Fallopian tube (tissue), 1 donor: ENCODE data around the genes CEP57 and CCDC82.

- PRO-cap = bidirectional peak, plus-strand start at chr11:95068844, minus-strand start at chr11:95068719
These were observed 1.7 kb downstream of the SRSF8 start for GRCh38 chr11:95068322-95068958.

DNA sequence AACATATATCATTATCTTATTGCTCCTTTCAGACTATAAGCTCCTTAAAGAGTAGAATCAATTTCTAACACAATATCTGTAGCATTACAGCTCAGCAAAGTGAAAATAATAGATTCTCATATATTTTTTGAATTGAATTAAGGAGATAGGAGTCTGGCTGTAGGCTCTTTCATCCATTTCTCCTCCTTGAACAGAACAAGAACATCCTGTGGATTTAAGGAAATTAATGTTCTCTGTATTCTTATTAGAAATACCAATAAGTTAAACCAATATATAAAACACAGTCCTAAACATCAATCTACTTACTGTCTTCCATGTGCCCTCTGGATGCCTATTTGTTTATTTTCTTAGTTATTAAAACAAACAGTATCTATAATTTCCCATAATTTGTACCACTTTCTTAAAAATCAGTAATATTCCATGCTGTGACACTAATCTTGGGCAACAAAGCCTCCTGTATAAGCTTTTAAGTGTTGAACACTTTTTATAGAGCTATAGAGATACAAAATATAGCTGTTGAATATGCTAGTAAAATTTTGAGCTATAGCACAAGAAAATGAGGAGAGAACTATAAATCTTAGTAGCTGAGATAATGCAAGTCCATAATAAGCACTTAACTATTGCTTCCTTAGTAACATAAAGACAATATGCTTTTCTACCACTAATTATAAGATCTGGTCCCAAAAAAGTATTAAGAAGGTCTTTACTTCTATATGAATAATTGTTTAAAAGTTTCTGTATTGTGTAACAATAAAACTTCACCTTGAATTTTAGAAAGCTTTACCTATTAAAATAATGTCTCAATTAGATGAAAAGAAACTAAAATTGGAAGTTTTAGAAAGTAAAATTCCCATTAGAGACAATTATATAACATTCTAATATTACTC is 28.6 kb downstream of the SESN3 start:
- PRO-cap = no peak

- PRO-cap = bidirectional peak, plus-strand start at chr11:95230653, minus-strand start at chr11:95230395
These were observed 497 bp downstream of the SESN3 start for GRCh38 chr11:95230541-95230869.

GRCh38 chr11:95322592-95322997 is 91.6 kb upstream of the SESN3 start:
- PRO-cap = no peak

DNA sequence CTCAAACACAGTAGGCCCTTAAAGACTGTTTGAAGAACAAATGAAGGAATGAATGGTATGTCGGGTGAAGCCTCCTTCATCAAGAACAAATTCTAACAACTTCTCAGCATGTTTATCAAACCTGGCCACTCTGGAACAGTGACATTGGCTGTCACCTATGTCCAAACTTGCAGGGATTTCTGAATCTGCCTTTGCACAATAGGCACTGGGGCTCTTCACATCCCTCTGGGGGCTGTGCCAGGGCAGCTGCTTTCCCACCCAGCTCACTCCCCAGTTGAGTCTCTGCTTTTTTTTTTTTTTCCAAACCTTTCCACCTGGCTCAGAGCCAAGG is 107.2 kb upstream of the SESN3 start:
- PRO-cap = no peak

GRCh38 chr11:95692915-95693427 is 96.6 kb downstream of the FAM76B start:
- PRO-cap = no peak

DNA sequence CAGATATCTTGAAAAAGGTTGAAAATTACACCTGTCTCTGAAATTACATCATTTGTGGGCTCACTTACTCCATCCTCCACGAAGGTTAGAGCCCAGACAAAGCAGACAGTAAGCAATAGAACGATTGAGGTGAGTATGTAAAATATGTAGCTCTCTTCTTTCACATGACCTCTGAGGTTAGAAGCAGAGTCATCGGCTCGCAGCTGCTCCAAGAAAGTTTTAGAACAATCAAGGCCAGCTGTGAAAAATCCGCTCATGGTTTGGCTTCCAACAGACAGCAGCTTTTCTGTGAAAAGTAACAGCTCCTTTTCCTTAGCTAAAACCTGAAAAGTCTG is 78.4 kb downstream of the FAM76B start:
- PRO-cap = no peak

DNA sequence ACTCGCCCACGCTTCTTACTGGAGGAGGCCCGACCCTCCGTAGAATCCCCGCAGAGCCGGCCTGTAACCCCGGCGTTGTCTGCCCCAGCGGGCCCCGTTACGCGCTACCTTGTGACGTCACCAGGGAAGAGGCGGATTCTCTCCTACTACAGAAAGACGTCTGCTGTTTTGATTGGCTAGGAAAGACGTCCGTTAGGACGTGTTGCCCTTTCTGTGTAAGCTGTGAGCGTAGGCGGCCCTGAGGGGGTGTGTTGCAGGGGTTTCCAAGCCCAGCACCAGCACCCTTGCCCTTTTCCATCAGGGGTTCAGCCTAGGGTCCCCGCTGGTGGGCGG is at the start of gene CEP57:
Gene CEP57 (plus strand): TSS at position 208 of the 333 bp plus-strand sequence.
- PRO-cap = bidirectional peak, plus-strand start at position 218 of the sequence, minus-strand start at position 111 of the sequence

GRCh38 chr11:95794817-95795405 is 4.6 kb downstream of the CEP57 start:
- PRO-cap = unidirectional peak, minus-strand start at chr11:95794999

- PRO-cap = no peak
These were observed 129.0 kb upstream of the MTMR2 start for GRCh38 chr11:96052878-96053326.

- PRO-cap = unidirectional peak, minus-strand start at chr11:96155054
These were observed 188.1 kb downstream of the MAML2 start for GRCh38 chr11:96154646-96155492.

DNA sequence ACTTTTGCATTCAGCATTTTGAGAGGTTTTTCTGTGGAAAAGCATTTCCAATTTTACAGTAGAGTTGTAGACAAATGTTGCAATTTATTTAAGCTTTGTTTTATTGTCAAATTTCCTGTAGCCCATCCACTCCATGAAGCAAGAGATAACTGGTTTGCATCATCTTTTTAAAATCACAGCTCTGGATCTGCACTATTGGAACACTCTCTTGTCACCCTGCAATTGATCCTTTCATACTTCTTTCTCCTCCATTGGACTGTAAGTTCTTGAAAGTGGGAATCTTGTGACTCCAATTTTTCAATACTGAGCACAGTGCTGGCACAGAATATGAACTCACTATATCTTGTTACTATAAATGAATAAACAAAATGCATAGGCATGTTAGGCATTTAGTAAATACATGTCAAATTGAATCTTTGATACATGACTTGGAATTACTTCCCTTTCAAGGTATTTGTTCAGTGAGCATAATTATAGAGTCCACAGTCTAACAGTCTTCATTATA is 85.9 kb downstream of the MAML2 start:
- PRO-cap = no peak

DNA sequence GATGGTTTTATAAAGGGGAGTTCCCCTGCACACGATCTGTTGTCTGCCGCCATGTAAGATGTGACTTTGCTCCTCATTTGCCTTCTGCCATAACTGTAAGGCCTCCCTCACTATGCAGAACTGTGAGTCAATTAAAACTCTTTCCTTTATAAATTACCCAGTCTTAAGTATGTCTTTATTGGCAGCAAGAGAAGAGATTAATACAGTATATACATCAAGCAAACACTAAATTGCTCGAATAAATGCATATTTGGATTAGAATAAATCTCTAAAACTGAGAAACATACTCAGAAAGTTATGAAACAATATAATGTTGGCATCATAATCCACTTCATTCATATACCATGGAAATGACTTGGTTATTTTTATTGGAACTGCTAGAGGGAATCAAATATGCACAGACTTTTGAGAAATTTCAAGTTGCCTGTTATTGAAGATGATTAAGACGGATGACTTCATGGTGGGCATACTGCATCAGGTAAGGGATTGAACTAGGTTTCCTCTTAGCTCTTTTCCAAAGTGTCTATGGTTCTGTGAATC is 74.2 kb downstream of the MAML2 start:
- PRO-cap = no peak

DNA sequence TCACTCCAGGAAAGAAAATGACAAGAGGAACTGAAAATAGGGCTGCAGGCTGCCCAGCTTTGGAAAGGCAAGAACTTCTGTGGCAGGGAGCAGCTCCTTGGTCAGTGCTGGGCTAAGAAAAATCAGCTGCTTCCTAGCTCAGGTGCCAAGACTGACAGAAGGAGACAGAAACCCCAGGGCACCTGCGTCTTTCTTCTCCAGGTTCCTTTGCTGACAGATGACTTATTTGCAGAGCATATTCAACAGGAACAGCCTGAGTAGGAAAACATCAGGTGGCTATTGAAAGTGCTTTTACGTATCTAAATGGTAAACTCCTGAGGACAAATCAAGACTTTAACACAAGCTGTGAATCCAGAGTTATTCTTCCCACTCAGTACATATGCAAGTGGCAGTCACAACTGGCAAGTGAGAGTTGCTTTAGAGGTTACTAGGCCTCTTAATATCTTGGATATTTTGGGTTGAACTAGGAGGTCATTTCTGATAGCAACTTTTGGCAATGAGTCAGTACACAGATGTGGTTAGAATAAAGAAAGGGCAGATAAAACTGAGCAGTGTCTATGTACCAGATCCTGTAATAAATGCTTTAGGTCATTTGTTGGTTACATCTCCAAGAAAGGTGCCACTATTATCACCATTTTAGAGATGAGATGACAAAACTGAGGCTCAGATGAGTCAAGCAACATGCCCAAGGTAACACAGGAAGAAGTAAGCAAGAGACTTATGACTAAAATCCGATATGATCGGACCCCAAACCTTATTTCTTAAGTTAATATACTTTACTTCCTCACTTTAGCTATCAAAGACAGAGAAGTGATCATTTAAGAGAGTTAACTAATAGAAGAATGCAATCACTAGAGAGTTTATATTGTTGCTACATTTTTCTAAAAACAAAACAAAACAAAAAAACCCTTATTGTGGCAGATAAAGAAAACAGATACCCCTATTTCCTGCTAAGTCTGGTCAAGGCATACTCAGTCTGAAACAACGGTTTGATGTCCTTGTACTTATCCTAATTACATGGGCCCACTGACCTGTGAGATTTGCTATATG is 25.1 kb downstream of the MAML2 start:
- PRO-cap = bidirectional peak, plus-strand start at position 263 of the sequence, minus-strand start at position 212 of the sequence

DNA sequence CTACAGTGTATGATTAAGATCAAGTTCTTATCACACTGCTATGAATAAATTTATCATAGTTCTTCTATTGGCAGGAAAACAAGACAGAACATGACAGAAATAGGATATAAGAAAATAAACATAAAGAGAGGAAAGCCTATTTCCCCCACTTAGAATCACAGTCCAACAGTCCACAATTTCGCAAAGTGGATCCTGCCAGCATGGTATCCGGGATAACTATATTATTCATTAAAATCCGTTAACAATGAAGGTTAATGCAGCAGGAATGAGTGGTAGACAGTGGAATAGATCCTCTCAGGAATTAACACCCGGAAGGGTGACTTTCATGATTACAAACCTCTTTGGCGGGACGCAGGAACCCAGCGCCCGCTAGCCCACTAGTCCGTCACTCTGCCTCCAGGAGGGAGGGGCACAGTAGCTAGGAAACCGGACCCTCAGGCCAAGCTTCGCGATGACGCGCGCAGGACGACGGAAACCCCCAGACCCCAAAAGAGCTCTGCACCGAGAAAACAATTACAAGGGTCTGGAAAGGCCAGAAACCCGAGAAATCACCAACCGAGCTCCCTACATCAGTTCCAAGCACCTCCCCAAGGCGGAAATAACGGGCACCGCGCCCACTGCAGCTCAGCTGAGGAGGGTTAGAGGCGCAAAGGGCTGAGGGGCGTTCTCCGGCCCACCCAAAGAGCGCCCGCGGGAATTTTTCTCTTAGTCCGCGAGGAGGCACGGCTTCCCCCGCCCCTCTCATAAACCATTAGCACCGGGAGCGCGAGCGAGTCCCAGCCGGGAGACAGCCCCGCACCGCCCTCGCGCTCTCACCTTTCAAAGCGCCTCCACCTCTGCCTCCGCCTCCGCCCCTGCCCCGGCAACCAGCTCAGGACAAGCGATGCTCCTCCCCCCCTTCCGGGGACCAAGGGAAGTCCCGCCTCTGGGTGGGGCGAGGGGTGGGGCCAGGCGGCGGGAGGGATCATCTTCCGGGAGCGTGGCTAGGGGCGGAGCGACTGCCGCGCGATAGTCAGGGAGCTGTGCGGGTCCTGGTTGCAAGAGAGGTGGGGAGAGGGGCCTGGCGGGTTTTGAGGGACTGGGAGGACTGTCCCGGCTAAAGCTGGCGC is at the start of gene CCDC82:
Gene CCDC82 (minus strand): TSS at position 885 of the 1,109 bp plus-strand sequence.
- PRO-cap = bidirectional peak, plus-strand start at position 451 of the sequence, minus-strand start at position 392 of the sequence; bidirectional peak, plus-strand start at position 986 of the sequence, minus-strand start at position 838 of the sequence

DNA sequence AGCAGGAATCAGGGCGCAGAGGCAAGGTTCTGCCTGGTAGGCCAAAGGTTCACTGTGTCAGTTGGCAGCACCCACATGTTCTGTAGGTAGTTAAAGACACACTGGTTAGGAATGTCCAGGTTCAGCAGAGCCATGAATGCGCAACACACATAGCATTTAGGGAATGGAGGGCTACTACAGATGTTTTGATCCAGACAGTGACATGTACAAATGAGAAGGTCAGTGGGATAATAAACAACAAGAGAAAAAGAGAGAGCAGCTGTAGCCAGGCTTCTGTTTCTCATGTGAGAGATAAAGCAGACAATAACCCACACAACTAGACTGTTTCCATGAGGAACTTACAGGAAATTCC is 56.2 kb upstream of the ARHGAP42 start:
- PRO-cap = no peak

DNA sequence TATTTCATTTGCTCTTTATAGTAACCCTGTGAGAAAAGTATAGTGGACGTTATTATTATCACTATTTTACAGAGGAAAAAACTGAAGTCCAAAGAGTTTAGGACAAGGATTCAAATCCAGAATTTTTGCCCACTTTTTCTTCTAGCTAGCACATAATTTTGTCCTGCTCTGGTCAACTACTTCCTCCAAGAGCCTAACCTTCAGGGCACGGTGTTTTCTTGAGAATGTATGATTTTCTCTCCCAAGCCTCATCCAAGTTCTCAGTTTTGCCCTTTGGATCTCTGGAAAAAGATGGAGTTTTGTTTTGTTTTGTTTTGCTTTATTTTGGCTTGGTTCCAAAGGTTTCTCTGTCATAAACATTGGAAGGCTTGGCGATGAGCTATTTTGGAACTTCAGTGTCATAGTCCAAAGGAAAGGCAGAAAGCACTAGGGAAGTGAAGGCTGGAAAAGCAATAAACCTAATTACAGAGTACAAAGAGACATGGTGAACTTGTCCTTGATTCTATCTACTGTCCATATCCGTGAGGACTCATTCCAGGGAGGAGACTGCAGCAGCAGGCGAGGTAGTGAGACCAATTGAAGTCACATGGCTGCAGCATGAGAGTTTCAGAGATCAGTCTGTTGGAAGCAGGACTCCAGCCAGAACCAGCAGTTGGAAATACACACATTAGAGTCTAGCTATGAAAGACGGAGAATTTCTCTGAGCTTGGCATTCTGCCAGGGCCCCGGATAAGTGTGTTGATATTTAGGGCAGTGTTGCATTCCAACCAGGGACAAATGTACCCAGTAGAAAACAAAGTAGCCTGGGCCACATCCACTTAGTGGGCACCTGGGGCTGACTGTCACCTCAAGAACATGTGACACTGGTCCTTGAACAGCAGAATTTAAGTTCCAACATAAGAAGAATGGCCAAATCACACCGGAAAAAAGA is 54.2 kb upstream of the ARHGAP42 start:
- PRO-cap = no peak

DNA sequence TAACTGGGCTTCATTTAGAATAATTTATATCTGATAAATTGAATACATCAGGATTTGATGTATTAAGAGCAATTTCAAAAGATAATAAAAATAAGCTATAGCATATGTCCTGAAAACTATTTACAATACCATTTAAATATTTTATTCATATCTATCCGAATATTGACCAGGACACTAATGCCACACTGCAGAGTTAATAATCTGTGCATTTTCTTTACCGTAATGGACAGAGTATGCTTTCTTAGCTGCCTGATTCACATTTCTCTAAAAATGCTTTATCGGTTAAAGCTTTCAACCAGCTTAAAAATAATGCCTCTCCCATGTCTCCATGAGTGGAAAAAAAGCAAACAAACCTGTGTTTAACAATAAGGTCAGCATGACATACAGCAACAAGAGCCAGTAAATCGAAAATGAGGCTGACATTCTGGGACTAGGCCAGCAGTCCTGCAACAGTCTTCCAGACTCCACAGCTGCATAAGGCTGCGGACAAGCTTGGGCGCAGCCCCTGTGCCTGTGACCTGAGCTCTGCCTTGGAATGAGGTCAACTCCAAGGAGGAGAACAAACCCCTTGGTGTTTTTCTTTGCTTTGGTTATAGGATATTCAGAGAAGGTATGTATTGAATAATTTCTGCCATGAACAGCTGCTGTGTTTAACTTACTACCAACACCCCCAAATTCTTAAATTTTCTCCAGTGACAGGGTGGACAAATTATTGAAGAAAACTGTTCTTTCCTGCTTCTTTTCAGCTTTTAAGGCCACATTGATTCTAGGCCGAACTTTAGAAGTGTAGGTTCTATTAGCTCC is 95.6 kb downstream of the PGR start:
- PRO-cap = bidirectional peak, plus-strand start at position 441 of the sequence, minus-strand start at position 330 of the sequence; unidirectional peak, minus-strand start at position 537 of the sequence

DNA sequence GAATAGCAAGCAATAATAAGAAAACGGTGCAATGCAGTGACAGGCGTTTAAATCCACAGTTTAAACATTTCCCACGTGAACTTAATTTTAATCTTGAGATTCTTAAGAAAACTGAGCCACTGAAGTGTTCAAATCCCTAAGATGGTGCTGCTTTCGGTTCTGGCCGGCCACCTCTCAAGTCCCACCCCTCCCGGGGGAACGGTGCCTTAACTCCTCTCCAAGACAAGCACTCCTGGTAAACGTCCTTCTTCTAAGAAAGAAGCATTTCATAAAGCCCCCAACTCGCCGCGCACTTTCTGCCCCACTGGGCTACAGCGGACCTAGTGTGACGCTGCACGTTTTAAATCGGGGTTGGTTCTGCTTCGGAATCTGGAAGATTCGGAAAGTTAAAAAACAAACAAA is 2.8 kb downstream of the PGR start:
- PRO-cap = no peak

- PRO-cap = bidirectional peak, plus-strand start at chr11:102115884, minus-strand start at chr11:102115764
These were observed 5.2 kb downstream of the YAP1 start for GRCh38 chr11:102115264-102116016.